AG04449 (cell line): ENCODE measurements around the gene ZNF77.

DNA sequence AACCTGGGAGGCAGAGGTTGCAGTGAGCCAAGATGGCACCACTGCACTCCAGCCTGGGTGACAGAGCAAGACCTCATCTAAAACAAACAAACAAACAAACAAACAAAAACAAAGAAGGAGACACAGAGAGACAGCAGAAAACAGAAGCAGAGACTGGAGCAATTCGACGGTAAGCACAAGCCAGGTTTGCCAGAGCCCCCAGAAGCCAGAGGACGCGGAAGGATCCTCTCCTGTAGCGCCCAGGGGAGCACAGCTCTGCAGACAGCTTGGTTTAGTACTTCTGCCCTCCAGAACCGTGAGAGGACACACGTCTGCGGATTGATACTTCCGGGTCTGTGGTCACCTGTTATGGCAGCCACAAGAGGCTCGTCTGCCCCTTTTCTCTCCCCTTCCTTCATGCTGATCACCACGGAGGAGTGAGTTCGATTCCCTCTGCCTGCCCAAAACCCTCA lies 80.9 kb downstream of the GNG7 start:
- RRBS = no CpG with 5 or more reads among the region's 12 CpGs

DNA sequence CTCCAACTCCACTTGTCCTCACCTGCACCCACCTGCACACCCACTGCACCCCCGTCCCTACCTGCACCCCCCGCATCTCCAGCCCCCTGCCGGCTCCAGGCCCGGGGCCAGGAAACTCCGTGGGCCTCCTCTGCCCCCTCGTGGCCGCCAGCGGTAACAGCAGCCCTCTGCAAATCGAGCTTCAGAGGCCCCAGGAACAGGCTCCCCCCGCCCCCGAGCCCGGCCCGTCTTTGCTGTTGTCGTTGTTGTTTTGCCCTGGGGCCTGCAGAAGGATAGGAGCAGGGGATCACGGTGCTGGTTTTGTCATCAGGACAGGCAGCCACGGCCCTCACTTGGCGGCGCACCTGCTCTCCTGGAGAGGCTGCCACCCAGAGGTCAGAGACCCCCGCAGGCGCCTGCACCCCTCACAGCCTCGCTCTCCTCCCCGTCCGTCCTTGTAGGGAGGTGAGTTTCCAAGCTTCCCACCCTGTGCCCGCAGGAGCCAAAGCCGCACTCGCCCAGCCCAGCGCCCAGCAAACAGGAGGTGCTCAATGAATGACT lies 65.4 kb downstream of the GNG7 start:
- RRBS = no CpG with 5 or more reads among the region's 27 CpGs

DNA sequence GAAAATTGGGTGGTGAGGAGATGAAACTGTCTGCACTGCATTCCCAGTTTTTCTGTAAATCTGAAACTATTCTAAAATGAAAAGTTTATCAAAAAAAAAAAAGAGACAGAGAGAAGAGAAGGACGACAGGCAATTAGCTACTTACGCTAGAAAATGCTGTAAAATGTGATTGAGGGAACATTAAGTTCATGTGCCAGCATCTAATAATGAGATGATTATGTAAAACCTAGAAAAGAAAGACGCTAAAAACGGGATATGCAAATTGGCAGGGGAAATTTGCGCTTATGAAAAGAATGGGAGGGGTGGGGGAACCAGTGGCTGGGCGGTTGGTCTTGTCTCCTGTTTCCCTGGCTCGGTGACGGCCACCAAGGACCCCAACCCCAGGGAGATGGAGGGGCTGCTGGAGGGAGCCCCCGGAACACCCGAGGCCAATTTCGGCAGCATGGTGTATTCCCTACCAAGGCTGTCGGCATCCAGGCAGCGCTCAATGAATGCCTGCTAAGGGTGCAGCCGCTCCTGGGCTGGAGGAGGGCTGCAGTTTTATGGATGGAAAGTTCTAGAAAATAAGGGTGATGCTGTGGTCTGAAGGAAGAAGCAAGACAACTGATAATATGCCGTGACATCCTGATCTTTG lies 34.2 kb downstream of the GNG7 start:
- RRBS = no CpG with 5 or more reads among the region's 15 CpGs

GRCh38 chr19:2720705-2721309 lies 365 bp downstream of the DIRAS1 start:
- RRBS = 4% methylated on average over 11 of the region's 55 CpGs

DNA sequence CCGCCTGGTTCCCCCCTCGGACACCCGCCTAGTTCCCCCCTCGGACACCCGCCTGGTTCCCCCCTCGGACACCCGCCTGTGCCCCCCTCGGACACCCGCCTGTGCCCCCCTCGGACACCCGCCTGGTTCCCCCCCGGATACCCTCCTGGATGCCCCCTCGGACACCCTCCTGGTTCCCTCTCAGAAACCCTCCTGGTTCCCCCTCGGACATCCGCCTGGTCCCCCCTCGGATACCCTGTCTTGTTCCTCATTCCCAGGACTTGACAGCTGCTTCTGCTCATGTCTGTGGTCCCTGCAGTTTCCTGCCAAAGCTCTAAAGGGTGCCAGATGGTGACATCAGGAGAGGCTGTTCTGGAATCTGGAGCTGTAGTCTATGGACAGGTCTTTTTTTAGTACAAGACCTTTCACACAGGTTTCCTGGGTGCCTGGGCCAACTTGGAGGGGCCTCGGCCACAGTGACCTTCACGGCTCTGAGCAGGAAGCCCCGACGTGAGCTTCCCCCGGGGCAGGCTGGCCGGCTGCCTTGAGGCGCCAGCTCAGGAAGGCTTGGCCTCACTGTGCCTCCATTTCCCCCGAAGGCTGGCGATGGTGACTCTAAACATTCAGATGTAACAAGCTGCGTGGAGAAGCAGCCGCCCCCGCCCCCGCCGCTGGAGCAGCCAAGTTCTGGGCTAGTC lies 13.0 kb downstream of the SGTA start:
- RRBS = no CpG with 5 or more reads among the region's 30 CpGs

DNA sequence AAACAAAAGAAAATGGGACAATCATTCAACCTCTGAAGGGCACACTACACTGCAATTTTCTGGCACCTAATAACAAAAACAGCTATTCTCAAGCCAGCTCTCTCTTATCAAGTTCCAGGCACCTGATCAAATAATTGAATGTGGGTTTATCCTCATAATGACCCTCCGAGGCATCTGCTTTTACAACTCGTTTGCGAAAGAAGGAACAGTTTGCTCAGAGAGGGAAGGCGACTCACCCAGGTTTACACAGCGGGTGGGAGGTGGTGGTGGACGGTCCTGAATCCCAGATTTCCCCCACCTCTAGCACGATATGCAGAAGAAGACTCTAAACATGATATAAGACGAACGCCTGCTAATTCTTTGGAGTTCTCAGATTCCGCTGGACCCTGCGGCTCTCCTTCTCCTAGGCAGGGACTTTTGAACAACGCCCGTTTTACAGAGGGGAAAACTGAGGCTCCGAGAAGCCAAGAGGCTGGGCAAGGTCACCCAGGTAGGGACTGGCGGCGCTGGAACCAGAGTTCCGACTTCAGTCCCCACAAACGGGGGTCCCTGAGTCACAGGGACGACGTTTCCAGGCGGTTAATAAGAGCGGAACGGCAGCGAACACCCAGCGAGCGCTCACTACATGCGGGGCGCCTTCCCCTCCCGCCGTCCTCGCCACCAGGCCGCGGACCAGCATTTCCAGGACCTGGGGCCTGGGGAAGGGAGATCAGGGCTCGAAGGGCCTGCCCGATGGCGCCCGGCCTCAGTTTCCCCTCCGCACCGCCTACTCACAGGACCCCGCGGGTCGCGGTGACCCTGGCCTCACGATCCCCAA lies 531 bp downstream of the SGTA start:
- RRBS = no CpG with 5 or more reads among the region's 44 CpGs

- RRBS = 95% methylated on average over 7 of the region's 32 CpGs
Observed at GRCh38 chr19:2790610-2791417, 5.5 kb downstream of the THOP1 start.

GRCh38 chr19:2833613-2834740 lies 7.3 kb upstream of the ZNF555 start:
- RRBS = 77% methylated on average over 2 of the region's 32 CpGs

GRCh38 chr19:2944254-2945078 lies at the start of gene ZNF77:
Gene ZNF77 (minus strand): TSS chr19:2944971.
- RRBS = 2% methylated on average over 21 of the region's 57 CpGs

DNA sequence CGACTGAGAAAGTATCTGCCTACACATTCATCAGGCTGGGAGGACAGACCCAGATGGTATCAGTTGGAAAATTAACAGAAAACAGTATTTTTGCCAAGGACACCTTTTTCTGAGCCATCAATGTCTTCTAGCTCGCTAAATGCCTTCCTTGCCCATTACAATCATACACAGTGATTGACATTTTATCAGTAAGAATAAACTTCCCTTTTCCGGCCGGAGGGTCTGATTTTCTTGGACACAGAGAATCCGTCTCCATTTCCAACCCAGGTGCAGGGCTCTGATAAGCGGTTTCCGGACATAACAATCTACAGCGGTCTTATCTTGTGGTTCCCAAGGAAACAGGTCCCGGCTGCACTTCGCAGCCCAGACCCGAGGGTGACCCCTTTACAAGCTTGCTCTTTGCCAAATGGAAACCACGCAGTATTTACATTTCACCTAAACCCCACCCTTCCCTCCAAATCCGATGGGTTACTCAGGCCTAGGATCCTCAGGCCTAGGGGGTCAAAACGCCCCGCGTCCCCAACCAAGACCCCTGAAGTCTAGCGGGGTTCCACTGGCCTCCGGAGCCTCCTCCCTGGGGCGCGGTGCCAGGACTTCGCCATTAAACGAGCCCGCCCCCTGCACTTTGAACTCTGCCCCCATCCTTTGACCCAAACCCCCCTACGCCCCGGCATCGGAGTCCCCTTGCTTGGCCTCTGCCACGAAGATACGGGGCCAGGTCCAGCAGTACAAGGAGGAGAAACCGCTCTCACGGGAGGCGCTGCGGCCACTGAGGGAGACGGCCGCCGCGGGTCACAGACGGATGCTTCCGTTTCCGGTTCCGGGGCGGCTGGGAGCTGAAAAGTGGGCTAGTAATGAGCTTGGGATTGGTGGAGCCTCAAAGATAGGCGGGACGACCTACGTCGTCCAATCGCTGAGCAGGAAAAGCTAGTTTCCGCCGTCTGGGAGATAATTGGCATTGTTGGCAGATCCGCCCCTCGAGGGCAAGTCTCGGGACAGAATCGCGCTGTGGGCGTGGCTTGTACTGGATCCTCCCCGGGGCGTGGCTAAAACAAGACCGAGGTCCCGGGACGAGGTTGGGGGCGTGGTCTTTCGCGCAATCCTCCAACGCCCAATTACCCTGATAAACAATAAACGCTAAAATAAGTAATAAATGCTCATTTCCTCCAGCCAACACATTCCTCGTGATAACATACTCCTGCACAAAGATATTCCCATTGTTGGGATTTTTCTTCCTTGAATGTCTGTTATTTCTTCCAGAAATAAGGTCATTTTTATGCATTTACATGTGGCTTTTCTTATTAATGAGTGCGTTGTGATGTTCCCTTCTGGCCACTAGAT lies 5.6 kb upstream of the ZNF77 start:
- RRBS = 1% methylated on average over 10 of the region's 66 CpGs

GRCh38 chr19:3034785-3035663 lies 5.9 kb upstream of the TLE2 start:
- RRBS = 10% methylated on average over 2 of the region's 29 CpGs

- RRBS = no CpG with 5 or more reads among the region's 5 CpGs
Observed at GRCh38 chr19:3042676-3043111, 13.6 kb upstream of the TLE2 start.

- RRBS = 6% methylated on average over 11 of the region's 44 CpGs
Observed at GRCh38 chr19:3061025-3061687, 1.1 kb downstream of the TLE5 start.

GRCh38 chr19:3065437-3066160 lies 3.3 kb upstream of the TLE5 start:
- RRBS = no CpG with 5 or more reads among the region's 15 CpGs

DNA sequence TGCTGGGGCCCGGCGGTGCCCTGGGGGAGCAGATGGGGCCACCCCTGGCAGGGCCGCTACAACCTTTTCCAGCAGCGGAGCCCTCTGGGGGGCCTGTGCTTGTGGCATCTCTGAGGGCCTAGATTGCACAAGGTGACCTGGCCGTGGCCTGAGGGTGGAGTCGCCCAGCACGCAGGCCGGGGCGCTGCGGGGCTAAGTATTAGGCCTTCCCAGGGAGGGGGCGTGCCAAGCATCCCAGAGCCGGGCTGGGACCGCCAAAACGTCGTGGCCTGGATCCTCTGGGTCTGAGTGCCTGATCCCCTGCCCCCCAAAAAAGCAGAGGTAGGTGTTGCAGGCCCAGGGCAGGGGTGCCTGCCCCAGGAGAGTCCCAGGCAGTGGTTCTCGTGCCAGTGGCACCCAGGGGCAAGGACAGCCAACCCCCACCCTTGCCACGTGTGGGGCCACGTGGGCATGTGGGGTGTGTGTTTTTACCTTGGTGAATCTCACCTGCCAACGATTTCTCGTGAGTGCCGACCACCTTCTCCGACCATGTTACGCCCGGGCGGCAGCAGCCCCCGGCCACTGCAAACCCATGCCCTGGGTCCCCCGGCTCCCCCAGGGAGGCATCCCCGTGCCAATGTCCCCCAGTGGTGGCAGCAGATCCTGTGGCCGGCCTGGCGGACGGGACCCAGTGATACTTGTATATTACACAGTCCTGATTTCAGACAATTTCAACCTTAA lies 12.6 kb upstream of the GNA15 start:
- RRBS = 87% methylated on average over 5 of the region's 31 CpGs

GRCh38 chr19:3133325-3134163 lies 2.3 kb upstream of the GNA15 start:
- RRBS = no CpG with 5 or more reads among the region's 21 CpGs

DNA sequence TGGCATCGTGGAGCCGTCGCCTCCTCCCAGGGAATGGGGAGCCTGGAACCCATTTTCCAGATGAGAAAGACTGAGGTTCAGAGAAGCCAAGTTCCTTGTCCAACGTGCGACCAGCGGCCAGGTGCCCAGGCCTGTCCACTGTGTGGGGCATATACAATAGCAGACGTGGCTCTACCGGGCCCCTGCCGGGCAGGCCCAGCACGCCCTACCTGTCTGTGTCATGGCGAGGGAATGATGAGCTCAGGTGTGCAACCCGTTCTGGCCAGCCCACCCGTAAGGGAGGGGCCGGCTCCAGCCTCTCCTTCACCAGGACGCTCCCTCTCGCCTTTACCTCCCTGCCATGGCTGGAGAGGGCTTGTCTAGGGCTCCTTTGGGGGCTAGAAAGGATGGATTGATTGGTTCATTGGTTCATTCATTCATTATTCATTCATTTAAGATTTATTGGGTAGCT lies 887 bp downstream of the GNA15 start:
- RRBS = 90% methylated on average over 2 of the region's 16 CpGs

GRCh38 chr19:3179498-3180105 lies 1.0 kb downstream of the S1PR4 start:
- RRBS = 96% methylated on average over 4 of the region's 41 CpGs

DNA sequence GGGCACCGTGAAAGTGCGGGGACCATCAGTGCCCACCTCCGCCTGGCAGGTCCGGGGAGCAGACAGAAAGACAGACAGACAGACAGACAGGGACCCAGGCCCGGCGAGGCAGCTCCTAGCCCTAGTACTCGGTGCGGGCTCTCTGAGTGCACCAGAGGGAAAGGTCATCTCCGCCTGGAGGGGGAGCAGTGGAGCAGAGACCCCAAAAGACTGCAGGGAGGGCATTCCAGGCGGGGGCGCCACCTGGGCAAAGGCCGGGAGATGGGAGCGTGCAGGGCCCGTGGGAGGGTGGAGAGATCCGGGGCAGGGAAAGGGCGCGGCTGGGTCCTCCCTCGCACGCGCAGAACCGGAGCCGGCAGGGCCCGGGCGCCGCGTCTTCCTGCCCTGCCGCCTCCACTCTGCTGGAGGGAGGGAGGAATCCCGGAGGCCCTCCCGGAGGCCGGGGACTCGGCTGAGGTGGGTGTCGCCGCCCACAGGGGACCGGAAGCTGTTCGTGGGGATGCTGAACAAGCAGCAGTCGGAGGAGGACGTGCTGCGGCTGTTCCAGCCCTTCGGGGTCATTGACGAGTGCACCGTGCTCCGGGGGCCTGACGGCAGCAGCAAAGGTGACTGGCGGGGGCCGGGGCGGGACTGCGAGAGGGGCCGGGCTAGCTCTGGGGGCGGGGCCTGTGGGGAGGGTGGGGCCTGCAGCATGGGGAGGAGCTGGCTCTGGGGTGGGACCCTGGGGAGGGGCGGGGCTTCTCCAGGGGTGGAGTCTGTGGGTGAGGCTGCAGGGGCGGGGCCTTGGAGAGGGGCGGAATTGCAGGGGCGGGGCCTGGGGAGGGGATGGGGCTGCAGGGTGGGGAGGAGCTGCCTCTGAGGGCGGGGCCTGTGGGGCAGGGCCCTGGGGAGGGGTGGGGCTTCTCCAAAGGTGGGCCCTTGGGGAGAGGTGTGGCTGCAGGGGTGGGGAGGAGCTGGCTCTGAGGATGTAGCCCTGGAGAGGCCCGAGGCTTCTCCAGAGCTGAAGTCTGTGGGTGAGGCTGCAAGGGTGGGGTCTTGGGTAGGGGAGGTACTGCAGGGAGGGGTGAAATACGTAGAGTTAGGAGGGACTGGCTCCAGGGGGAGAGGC lies 51.3 kb downstream of the CELF5 start:
- RRBS = 4% methylated on average over 29 of the region's 56 CpGs

GRCh38 chr19:3357901-3358335 lies 8.5 kb upstream of the NFIC start:
- RRBS = no CpG with 5 or more reads among the region's 14 CpGs